Measurements from ENCODE around the genes NOTCH2NLR and RNF115.

GRCh38 chr1:119372385-119373202, 4.0 kb downstream of the HAO2 start:
- RRBS: no CpG with 5 or more reads among the region's 8 CpGs

DNA sequence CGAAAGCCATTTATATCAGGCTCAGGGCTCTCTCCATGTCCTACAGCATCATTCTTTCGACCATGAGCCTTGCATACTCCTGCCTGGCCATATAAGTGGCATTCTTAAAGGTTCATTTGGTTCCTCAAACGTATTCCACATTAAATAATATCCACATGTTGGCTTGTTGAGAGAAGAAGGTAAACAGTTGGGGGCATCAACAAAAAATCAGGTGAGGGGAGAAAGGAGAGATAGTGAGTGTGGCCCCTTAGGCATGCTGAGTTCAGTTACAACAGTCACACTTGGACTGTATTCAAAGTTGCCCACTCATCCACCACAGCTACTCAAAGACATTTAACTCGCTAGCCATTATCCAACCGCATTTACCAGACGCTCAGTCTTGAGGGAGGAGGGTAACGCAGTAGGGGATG, 1.5 kb downstream of the ZNF697 start:
- RRBS: no CpG with 5 or more reads among the region's 7 CpGs

GRCh38 chr1:119767953-119768617, 620 bp downstream of the HMGCS2 start:
- RRBS: no CpG with 5 or more reads among the region's 2 CpGs

- RRBS: no CpG with 5 or more reads among the region's 4 CpGs
These were observed 25.3 kb upstream of the ADAM30 start for GRCh38 chr1:119921560-119922045.

- RRBS: 99% methylated on average over 4 of the region's 19 CpGs
These were observed 29.1 kb upstream of the ADAM30 start for GRCh38 chr1:119925228-119925984.

DNA sequence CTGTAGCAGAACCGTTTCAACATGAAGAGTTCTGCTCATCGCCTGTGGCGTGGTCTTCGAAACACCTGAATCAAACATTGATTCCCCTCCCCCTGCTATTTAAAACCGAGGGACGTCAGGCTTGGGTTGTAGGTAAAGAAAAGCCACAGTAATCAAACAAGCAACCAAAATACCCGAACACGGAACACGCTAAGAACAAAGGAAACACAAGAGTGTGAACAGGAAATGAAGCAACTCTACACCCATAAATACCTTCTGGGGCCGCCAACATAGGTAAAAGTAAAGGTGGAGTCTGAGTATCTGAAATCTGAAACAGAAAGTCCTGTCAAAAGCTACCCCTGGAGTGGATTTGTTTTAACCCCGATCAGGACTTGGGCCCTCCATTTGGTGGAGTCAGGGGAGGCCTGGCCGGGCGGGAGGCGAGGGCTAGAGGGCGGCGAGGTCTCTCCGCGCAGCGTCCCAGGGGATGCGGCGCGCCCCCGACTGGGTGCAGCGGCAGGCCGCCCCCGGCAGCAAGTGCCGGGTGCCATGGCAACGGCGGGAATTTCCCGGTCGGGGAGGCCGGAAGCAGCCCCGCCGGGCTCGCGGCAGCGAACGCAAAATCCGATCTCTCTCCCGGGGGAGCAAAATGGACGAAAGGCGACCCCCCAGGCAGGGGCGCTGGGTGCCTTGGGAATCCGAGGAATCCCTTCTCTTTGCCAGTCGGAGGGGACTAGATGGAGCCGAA, 74.2 kb upstream of the NBPF8 start:
- RRBS: no CpG with 5 or more reads among the region's 46 CpGs

DNA sequence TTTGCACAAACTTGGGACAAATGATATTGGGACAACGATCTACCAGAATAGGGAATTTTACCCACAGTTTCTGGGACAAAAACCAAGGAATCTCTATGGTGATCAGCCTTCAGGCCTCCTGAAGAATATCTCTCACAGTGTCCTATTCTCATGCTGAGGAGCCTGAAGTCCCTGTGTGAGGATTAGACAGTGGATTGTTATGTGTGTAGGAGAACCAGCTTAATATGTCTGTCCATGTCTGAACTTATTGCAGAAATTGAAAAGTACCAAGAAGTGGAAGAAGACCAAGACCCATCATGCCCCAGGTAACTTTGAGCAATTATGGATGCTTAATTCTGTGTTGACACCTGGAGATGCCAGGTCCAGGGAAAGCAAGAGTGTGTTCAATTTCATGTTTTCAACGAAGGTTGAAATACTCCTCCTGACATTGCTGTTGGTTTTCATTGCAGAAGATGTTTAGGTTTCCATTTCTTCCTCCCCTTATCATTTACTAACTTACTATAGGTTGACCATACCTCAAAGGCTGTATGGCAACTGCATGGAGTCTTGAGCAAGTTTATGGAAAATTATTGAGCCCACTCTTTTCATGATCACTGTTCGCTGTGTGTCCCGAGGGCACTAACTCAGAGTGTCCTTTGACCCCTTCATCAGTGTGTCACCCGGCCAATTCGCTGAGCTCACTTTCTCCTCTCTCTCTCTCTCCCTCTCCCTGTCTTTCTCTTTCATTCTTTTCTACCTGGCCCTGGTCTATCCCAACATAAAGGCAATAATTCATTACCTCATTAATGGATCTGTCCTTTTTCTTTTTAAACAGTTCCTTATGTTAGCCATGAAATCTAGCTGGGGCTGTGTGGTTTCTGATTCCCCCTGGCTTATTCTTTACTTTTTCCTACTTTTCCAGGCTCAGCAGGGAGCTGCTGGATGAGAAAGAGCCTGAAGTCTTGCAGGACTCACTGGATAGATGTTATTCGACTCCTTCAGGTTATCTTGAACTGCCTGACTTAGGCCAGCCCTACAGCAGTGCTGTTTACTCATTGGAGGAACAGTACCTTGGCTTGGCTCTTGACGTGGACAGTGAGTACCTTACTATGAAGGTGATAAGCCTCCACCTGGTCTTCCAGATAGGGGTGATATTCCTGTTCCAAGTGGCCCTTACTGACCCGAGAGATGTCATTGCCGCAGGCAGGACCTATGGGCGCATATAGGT, 47.5 kb downstream of the NBPF8 start:
- RRBS: no CpG with 5 or more reads among the region's 11 CpGs

DNA sequence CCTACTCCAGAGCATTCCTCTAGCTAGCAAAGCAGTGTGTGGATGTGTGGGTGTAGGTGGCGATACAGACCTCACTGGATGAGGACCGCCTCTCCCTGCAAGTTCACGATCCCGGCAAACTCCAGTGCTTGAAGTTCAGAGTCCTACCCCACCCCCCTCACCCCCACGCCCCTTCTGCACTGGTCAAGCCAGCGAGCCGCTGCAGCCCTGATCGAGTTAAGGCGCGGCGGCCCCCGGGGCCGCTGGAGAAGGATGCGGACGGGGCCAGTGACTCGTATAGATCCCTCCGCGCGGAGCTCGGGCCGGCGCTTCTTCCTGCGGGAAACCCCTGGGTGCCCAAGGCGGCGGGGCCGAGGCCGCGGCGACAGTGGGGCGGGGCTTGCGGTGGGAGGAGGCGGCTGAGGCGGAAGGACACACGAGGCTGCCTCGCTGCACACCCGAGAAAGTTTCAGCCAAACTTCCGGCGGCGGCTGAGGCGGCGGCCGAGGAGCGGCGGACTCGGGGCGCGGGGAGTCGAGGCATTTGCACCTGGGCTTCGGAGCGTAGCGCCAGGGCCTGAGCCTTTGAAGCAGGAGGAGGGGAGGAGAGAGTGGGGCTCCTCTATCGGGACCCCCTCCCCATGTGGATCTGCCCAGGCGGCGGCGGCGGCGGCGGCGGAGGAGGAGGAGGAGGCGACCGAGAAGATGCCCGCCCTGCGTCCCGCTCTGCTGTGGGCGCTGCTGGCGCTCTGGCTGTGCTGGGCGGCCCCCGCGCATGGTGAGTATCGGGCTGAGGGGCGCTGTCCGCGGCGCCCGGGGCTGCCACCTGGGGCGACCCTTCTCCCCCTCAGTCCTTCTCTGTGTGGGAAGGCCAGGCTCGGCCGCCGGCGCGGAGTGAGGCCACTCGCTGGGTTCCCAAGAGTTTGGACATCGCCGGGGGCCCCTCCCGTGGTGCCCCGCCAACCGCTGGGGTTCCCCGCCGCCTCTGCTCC, at the start of gene NOTCH2NLR:
TSS of gene NOTCH2NLR (plus strand) at position 451 of the 970 bp plus-strand sequence.
- RRBS: no CpG with 5 or more reads among the region's 89 CpGs

- RRBS: no CpG with 5 or more reads among the region's 39 CpGs
These were observed 24.6 kb downstream of the PPIAL4A start for GRCh38 chr1:120914036-120914673.

DNA sequence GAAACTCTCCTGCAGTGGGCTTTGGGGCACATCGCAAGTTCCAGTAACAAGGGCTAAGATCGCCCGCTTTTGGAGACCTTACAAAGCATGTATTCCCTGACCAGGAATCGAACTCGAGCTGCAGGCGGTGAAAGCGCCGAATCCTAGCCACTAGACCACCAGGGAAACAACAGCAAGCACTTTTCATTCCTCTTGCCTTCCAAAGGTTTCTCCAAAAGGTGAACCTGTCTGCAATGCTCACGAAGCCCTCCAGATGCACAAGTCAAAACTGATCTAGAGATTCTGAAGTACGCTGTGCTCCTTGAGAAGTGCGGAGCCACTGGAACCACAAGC, 111.3 kb downstream of the PPIAL4A start:
- RRBS: no CpG with 5 or more reads among the region's 11 CpGs

DNA sequence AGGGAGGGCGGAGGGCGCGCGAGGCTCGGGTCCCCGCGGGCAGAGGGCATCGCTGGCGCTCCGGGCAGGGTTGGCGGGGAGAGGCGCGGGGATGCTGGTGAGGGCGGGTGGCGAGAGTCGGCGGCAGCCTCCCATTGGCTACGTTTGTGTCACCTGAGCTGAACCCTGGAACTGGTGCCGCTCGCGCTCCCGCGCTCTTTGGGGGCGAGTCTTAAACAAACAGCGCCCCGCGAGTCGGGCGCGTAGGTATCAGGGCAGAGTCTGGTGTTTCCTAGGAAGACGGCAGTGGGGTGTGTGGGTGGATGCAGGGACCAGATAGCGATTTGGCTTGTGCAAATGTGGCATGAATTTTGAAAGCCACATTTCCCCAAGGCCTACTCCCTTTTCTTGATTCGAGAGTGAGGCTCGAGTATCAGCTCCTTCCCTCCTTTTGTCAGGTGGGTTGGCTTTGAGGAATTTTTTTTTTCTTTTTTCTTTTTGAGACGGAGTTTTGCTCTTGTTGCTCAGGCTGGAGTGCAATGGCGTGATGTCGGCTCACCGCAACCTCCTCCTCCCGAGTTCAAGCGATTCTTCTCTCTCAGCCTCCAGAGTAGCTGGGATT, 334.8 kb downstream of the SRGAP2C start:
- RRBS: no CpG with 5 or more reads among the region's 40 CpGs

- RRBS: no CpG with 5 or more reads among the region's 27 CpGs
These were observed 101.8 kb downstream of the H3-7 start for GRCh38 chr1:143803938-143804503.

- RRBS: no CpG with 5 or more reads among the region's 5 CpGs
These were observed 33.7 kb downstream of the NBPF15 start for GRCh38 chr1:144427495-144428372.

DNA sequence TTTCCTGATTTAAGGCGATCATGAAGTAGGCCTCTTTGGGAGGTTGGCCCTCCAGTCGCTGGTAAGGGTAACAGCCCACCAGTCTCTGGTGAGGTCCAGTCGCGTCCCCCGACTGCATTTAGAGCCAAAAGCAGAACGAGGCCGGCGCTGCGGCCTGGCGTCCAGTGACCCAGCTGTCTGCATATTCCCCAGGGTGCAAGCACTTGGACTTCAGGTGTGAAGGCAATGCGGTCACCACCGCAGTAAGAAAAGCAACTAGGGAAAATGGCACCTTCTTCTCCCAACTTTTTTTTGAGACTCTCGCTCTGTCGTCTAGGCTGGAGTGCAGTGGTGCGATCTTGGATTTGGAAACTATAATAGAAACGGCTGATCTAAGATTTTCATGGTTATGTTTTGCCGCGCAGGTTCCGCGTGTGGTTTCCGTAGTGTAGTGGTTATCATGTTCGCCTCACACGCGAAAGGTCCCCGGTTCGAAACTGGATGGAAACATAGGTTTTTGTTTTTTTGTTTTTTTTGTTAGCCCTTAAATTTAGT, 61.0 kb downstream of the FAM72D start:
- RRBS: no CpG with 5 or more reads among the region's 26 CpGs

DNA sequence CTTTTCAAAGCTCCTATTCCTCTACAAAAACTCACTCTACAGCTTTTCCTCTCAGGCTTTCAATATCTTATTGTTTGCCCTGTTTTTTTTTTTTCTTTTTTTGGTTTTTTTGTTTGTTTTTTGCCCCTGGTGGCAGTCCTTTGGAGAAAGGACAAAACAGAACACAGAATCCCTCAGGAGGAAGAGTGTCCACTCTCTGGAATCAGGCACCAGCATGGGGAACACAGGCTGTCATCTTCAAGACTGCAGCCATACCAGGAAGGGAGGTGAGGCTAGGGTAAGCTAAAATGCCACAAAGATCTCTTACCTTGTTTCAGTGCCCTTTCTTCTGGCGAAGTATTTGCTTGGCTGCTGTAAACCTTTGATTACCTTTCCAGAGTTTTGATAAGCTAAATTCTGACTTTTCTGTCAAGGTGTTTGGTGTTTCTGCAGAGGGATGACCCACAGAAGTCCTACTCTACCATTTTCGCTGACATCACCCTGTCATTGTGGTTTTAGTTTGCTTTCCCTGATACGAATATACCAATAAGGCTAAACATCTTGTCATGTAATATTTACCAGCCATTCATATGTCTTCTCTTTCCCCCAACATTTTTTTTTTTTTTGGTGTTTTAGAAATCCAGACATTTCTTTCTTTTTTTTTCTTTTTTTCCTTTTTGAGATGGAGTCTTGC, 50.0 kb downstream of the RNF115 start:
- RRBS: no CpG with 5 or more reads among the region's 3 CpGs

- RRBS: under 1% methylated on average over 15 of the region's 93 CpGs
These were observed at the start of gene RNF115 for GRCh38 chr1:145823416-145824571. Gene RNF115, minus strand, starts transcription at chr1:145824095.

GRCh38 chr1:145879698-145880208, 5.9 kb downstream of the ANKRD35 start:
- RRBS: no CpG with 5 or more reads among the region's 5 CpGs

DNA sequence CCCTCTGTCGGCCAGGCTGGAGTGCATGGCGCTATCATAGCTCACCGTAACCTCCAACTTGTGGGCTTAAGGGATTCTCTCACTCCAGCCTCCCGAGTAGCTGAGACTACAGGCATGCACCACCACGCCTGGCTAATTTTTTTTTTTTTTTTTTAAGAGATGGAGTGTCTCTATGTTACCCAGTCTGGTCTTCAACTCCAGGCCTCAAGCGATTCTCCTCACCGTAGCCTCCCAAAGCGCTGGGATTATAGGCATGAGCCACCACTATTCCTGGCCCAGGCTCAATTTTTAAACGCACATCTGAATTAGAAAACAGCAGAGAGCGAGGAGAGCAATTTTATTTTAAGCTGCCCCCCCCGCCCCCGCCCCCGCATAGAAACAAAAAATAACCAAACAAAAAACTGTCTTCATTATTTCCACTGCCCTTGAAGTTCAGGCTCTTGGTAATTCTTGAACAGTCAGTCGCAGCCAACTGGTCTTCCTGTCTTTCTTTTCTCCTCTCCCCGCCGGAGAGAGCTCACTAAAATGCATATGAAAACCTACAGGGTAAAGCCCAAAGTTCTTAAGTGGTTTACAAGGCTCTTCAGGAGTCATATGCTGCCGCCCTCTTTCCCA, 958 bp upstream of the ANKRD35 start:
- RRBS: no CpG with 5 or more reads among the region's 17 CpGs

DNA sequence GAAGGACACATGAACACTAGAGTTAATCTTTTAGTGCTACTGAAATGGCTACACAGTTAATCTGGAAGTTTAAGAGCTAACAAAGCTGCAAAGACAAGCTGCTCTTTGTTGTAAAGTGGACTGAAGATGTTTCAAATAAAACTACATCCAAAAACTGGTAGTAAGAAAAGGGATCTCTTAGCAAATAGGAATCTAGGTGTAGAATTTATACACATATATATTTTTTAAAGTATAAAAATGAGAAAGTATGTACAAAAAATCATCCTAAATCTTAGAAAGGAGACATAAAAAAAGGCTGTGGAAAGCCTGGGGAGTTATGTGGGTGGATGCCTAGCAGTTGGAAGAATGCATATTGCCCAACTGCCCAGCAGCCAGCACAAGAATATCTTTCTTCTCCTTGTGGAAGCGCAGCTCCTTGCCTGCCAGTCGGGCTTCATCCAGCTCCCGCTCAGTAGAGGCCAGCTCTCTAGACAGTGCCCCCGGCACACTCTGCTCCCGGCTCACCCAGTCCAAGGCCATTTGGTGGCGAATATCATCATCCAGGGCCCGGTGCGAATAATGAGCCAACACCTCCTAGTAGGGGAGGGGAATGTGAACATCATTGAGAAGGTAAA, 8.8 kb upstream of the RBM8A start:
- RRBS: 99% methylated on average over 3 of the region's 8 CpGs

DNA sequence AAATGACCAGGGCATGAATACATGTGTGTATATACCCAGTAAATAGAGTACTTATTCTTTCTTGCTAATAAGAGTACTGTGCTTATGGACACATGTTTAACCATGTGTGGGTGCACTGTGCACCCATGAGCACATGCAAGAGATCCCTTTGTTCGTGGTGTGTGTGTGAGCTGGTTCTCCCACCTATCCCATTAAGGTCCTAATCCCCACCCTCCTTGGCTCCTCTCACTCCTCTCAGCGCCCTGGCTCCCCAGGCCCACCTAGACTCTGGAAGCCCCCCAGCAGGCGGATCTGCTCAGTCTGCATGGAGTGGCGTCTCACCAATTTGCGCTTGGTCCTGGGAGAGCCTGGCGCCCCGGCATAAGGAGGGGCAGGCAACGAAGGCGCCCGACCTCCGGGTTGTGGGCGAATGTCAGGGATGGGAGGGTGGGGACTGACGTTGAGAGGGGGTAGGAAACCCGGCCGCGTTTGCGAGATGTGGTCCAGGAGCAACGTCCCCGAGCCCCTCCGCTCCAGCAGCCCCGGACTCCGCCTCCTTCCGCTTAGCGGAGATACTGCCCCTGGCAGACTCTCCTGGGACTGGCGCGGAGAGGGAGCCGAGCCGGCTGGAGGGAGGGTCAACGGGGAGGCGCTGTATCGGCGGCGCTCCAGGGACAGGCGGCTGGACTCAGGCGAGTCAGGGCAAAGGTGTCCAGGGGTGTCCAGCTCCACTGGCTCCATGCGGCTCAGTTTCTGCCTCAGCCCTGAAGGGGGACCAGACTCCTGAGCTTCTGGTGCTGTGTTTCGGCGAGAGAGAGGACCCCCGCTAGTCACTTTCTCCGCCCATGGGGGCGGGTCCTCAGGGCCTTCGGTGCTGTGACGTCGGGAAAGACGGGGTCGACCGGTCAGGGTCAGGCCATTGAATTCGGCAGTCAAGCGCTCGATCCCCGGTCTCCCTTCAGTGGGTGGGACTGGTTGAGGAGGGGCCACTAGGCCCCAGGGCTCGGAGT, 2.5 kb upstream of the LIX1L start:
- RRBS: 2% methylated on average over 18 of the region's 52 CpGs